ENCODE results near the genes ALG10 and PDZRN4.

DNA sequence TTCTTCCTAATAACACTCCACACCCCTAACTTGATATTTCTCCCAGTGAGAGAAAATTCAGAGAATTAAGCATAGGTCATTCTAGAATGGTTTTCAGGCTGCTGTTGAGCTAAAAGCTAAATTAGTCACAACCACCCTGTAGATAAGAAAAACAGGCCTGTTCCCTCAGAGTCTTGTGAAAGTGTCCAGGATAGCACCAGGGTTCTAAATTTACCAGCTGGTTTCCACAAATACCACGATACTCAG, 65.9 kb upstream of the YARS2 start:
- PRO-cap, result no peak
- RAMPAGE, long total RNA, result no peak

DNA sequence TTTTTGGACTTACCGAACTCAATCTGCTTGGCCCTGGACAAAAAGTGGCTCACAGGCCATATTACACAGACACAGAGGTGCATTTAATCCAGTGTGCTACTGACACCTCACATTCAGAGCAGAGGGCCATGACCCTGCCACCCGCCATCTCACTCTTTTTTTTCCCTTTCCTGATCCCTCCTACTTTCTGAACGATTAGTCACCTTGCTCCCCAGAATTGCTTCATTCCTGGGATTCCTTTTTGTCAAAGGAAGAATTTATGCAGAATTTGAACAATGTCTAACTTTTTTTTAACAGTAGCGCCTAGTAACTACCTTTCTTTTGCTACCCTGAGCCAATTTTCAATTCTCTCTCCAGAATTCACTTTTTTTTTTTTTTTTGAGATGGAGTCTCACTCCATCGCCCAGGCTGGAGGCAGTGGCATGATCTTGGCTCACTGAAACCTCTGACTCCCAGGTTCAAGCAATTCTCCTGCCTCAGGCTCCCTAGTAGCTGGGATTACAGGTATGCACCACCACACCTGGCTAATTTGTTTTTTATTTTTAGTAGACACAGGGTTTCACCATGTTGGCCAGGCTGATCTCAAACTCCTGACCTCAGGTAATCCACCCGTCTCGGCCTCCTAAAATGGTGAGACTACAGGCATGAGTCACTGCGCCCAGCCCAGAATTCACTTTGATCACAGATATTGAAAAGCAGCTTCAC, 4.5 kb downstream of the PKP2 start:
- PRO-cap, result no peak
- RAMPAGE, long total RNA, result no peak

DNA sequence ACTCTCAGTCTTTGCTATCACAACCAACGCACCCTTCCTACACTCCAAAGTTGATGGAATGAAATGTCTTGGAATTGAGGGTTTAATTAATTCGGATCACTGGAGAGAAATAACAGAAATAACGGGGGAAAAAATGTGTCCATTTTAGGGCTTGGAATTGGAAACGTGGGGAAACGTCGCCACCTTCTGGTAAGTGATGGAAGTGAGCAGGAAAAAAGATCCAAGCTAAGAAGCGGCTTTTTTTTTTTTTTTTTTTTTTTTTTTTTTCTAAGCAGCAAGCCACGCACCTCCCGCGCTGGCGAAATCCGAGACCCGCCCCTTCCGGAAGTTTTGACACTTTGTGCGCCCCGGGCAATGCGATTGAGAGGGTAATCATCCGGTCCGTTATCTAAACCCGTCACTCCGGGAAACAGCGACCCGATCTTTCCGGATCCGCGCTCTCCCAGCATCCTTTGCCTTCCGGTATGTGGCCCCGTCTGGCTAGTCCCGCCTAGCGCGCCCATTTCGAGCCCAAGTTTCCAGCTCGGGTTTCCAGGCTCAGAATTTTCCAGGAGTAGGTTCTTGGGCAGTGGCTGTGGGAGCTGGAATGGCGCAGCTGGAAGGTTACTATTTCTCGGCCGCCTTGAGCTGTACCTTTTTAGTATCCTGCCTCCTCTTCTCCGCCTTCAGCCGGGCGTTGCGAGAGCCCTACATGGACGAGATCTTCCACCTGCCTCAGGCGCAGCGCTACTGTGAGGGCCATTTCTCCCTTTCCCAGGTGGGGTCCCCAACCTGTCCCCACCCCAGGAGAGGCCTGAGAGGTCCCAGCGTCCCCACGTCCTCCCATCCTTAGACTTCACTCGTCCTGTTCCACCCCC, at the start of gene ALG10:
Gene ALG10, plus strand, starts transcription at position 483 of the 857 bp plus-strand sequence.
- PRO-cap, result unidirectional peak, plus-strand start at position 483 of the sequence; unidirectional peak, plus-strand start at position 668 of the sequence
- RAMPAGE, long total RNA, result no peak

GRCh38 chr12:38881817-38882052, 23.7 kb downstream of the CPNE8 start:
- PRO-cap, result no peak
- RAMPAGE, long total RNA, result no peak

GRCh38 chr12:38904653-38905351, 589 bp downstream of the CPNE8 start:
- PRO-cap, result no peak
- RAMPAGE, long total RNA, result no peak

GRCh38 chr12:39331516-39332215, 111.3 kb downstream of the KIF21A start:
- PRO-cap, result no peak
- RAMPAGE, long total RNA, result no peak

- PRO-cap, result no peak
- RAMPAGE, long total RNA, result no peak
Measured at GRCh38 chr12:39341647-39342312, 101.1 kb downstream of the KIF21A start.

- PRO-cap, result no peak
- RAMPAGE, long total RNA, result no peak
Measured at GRCh38 chr12:39406556-39407430, 36.1 kb downstream of the KIF21A start.

- PRO-cap, result no peak
- RAMPAGE, long total RNA, result no peak
Measured at GRCh38 chr12:39812369-39812782, 186.4 kb downstream of the C12orf40 start.

- PRO-cap, result no peak
- RAMPAGE, long total RNA, result no peak
Measured at GRCh38 chr12:39893394-39893777, 212.5 kb downstream of the SLC2A13 start.

DNA sequence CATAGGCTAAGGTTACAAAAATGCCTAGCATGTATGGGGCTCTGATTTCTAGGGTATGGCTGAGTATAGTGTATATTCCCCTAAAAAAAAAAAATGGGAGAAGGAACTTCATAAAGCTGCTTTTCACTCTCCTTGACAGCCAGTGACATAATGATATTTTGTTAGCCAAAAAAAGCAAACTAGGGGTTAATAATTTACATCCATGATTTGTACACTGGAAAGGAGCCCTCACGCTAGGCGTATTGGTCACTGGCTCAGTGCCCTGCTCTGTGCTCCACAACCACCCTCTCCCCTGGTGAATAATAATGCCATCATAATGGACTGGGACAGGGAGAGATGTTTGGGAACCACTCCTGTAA, 103.1 kb downstream of the SLC2A13 start:
- PRO-cap, result no peak
- RAMPAGE, long total RNA, result no peak

DNA sequence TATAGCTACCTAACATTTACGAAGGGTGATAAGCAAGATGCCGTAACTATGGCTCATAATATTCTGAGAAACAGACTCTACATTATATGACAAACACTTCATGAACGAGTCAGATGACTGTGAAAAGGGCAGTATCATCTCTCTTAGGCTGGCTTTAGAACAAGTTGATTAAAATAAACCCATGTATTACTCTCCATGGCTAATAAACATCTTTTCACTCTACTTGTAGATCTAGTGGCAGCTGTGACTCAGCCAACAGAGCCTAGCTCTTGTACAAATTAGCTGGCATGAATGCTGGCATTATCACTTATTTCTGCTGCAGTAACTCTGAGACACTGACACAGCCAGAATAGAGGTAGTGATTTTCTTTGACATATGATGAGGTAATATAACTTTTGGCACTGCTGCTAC, 47.1 kb downstream of the SLC2A13 start:
- PRO-cap, result no peak
- RAMPAGE, long total RNA, result no peak

- PRO-cap, result no peak
- RAMPAGE, long total RNA, result no peak
Measured at GRCh38 chr12:40249653-40249968, 24.8 kb downstream of the LRRK2 start.

DNA sequence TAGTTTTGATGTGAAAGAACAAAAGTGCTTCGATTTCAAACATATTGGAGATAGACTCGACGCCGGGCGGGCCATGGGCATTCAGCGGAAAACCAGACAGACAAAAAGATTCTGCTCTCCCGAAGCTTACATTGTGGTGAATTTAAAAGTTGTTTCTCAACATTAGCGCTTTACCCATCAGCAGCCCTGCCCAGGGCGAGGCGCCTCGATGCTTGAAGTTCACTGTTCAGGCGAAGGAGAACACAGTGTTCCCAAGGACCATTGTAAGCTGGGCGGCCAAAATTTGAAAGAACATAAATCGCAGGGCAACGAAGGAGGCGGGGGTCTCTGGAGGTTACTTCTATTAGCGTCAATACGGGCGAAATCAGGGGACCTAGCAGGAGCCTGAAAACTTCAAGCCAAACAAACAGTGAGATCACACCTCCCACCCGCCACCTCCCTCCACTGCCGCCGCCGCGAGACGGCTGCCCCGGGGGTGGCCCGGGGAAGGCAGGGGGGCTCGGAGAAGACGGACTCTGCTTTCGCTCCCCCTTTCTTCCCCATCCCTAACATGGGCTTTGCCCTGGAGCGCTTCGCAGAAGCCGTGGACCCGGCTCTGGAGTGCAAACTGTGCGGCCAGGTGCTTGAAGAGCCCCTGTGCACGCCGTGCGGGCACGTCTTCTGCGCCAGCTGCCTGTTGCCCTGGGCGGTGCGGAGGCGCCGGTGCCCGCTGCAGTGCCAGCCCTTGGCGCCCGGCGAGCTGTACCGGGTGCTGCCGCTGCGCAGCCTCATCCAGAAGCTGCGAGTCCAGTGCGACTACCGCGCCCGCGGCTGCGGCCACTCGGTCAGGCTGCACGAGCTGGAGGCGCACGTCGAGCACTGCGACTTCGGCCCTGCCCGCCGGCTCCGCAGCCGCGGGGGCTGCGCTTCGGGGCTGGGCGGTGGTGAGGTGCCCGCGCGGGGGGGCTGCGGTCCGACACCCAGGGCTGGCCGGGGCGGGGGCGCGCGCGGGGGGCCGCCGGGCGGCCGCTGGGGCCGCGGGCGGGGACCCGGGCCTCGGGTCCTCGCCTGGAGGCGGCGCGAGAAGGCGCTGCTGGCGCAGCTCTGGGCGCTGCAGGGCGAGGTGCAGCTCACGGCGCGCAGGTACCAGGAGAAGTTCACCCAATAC, at the start of gene PDZRN4:
Gene PDZRN4, plus strand, starts transcription at position 415 of the 1,147 bp plus-strand sequence.
- PRO-cap, result no peak
- RAMPAGE, long total RNA, result no peak

DNA sequence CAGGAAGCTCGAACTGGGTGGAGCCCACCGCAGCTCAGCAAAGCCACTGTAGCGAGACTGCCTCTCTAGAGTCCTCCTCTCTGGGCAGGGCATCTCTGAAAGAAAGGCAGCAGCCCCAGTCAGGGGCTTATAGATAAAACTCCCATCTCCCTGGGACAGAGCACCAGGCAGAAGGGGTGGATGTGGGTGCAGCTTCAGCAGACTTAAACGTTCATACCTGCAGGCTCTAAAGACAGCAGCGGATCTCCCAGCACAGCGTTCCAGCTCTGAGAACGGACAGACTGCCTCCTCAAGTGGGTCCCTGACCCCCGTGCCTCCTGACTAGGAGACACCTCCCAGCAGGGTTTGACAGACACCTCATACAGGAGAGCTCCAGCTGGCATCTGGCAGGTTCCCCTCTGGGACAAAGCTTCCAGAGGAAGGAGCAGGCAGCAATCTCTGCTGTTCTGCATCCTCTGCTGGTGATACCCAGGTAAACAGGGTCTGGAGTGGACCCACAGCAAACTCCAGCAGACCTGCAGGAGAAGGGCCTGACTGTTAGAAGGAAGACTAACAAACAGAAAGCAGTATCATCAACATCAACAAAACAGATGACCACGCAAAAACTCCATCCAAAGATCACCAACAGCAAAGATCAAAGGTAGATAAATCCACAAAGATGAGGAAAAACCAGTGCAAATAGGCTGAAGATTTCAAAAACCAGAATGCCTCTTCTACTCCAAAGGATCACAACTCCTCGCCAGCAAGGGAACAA, 92.7 kb downstream of the PDZRN4 start:
- PRO-cap, result no peak
- RAMPAGE, long total RNA, result no peak

DNA sequence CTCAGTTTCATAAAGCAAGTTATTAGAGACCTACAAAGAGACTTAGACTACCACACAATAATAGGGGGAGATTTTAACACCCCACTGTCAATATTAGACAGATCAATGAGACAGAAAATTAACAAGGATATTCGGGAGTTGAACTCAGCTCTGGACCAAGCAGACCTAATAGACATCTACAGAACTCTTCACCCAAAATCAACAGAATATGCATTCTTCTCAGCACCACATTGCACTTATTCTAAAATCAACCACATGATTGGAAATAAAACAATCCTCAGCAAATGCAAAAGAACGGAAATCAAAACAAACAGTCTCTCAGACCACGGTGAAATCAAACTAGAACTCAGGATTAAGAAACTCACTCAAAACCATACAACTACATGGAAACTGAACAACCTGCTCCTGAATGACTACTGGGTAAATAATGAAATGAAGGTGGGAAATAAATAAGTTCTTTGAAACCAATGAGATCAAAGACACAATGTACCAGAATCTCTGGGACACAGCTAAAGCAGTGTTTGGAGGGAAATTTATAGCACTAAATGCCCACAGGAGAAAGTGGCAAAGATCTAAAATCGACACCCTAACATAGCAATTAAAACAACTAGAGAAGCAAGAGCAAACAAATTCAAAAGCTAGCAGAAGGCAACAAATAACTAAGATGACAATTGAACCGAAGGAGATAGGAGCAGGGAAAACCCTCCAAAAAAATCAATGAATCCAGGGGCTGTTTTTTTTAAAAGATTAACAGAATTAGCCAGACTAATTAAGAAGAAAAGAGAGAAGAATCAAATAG, 94.4 kb downstream of the PDZRN4 start:
- PRO-cap, result no peak
- RAMPAGE, long total RNA, result no peak

DNA sequence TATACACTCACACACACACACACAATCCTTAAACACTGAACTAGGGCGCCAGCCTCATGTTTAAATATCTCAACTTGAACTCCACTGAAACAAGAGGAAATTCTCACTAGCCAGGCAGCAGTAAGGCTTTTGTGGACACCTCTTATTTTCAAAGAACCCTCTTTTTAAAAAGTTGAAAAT, 789 bp downstream of the GXYLT1 start:
- PRO-cap, result no peak
- RAMPAGE, long total RNA, result no peak

DNA sequence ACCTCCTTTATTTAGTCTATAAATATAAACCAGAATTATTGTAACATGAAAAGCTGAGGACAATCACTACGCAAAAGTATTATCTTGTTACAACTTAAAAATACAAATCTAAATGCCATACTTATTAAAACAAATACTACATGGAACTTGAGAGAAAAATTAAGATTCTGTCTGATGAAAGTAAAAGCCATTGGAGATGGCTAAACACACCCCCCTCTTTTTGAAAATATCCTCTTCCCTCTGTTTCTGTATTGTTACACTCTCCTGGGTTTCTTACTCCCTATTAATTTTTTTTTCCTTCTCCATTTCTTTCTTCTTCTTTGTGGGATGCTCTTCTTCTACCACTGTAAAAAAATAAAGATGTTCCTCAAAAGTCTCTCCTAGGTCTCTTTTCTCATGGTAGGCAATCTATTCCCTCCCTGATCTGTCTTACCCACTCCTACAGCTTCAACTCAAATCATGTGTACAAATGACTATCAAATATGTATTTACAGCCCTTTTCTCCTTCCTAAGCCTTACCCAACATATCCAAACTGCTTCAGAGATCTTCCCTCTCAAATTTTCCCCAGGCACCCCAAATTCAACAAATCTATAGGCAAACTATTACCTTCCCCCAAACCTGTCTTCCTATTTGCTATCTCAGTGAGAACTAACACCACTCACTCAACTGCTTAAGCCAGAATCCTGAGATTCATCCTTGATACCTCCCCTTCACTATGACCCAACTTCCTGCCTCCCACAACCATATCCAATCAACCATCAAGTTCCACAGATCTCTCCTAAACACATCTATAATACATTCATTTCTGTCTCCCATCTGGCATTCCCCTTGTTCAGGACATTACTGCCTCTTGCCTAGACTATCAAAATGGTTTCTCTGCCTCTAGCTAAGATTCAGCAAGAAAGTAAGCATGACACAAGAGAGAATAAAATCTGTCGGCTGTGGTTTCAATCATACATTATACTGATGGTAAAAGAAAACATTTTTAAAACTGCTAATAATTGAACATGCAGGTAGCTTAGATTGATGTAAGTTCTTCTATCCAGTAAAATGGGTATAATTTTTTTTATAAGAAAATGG, 21.5 kb downstream of the YAF2 start:
- PRO-cap, result no peak
- RAMPAGE, long total RNA, result no peak

- PRO-cap, result bidirectional peak, plus-strand start at chr12:42237636, minus-strand start at chr12:42237487; bidirectional peak, plus-strand start at chr12:42237888, minus-strand start at chr12:42237940
- RAMPAGE, long total RNA, result no peak
Measured at GRCh38 chr12:42237352-42238163, 490 bp downstream of the YAF2 start.

GRCh38 chr12:42590524-42591010, 1.0 kb upstream of the PRICKLE1 start:
- PRO-cap, result no peak
- RAMPAGE, long total RNA, result no peak